Astrocyte (in vitro differentiated cells and primary cell): Measurements from ENCODE around the gene NDUFAF5.

DNA sequence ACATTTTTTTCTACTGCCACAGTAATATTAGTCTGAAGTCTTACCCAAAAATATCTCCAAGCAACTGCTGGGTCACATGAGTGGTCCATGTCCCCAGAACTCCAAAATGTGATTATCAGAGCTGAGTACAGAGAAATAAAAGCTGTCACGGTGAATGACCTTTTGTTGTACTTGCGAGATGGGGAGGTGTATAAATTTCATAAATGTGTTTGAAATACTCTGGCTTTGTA, 2.5 kb downstream of the HAO1 start:
- PRO-cap = no peak
- RRBS, 2 experiments = no CpG with 5 or more reads among the region's 2 CpGs

GRCh38 chr20:7980138-7981025, 39.2 kb downstream of the TMX4 start:
- PRO-cap = no peak
- RRBS, 2 experiments = no CpG with 5 or more reads among the region's 11 CpGs

DNA sequence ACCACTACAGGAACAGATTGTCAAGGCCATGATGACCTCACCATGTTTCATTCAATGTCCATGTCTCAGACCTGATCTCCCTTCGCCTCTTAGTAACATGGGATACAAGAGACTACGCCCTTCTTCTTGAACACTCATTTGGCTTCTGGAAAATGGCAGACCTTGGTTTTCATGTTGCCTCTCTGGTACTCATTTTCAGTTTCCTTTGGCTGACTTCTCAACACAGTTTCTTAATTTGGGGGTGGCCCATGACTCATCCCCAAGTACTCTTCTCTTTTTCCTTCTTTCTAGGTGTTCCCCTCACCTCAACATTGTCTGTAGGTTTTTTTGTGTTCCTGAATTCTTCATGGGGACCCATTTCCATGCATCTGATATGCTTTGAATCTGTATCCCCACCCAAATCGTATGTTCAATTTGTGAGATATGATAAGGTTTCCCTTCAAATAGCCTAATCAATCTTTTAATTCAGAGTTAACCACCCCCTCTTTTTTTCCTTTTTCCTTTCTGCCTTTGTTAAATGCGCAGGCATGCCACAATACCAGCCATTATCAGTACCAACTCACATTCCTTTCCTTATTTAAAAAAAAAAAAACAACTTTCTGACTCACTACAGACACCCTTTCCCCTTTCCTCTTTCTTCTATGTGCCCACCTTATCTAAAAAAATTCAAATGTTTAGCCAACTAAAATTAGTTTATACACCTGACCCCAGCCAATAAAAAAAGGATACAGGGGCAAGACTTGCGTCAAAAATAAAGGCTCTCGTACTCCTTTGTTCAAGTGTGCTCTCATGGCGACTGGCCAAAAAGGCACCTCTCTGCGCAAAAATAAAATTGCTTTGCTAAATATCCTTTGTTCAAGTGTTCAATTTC, 22.4 kb downstream of the TMX4 start:
- PRO-cap = no peak
- RRBS, 2 experiments = no CpG with 5 or more reads among the region's 8 CpGs

- PRO-cap = no peak
- RRBS, 2 experiments = no CpG with 5 or more reads among the region's 10 CpGs
These were observed 70.8 kb downstream of the PLCB1 start for GRCh38 chr20:8202649-8203391.

DNA sequence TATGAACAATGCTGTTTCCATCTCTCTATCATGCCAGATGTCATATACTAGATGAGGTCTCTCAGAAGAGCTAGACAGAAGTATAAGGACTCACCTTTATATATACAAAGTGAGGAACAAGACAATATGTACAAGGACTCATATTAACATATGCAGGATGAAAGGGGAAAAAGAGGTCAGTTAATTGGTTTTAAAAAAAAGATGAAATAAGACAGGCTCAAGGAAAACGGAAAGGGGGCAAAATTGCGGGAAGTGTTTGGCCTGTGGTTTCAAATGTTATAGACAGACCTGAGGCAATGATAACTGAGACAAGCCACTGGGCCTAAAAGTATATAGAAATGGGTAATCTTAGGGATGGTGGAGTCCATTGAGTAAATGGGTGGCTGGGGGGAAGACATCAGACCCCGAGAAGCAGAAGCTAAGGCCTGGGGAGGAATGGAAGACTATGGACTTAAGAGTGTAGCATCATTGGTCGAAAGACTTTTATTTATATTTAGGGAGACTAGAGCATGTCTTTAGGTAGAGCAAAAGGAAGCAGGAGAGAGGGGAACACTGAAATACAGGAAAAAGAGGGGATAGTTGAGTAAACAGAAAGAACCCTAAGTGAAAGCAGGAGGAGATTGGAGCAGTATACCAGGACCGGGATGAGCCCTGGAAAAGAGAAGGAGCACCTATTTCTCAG, 106.6 kb downstream of the PLCB1 start:
- PRO-cap = no peak
- RRBS, 2 experiments = no CpG with 5 or more reads among the region's 5 CpGs

DNA sequence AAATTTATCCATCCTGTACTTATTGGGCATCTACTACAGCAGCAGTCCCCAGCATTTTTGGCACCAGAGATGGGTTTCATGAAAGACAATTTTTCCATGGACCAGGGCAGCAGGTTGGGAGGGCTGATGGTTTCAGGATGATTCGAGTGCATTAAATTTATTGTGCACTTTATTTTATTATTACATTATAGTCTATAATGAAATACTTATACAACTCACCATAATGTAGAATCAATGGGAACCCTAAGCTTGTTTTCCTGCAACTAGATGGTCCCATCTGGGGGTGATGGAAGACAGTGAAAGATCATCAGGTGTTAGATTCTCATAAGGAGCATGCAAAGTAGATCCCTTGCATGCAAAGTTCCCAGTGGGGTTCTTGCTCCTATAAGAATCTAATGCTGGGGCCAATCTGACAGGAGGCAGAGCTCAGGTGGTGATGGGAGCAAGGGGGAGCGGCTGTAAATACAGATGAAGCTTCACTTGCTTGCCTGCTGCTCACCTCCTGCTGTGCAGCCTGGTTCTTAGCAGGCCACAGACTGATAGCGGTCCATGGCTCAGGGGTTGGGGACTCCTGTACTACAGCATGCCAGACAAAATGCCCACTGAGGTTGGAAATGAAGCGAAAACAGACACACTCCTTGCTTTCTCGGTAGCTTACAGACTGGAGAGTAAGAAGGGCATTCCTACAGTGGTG, 386.7 kb downstream of the PLCB1 start:
- PRO-cap = no peak
- RRBS, 2 experiments = no CpG with 5 or more reads among the region's 5 CpGs

DNA sequence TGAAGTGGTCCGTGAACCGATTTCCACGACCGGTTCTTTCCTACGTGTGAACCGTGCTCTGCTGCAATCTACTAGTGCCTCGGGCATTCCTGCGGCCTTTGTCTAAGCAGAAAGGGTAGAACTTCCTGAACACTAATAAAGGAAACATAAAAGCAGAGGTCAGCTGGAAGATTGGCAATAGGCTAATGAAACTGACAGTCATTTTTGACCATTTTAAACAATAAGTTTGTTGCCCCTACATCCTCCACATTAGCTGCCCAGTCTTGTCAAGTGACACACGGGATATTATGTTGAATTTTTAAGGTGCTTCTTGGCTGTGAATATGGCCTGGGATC, 410.1 kb downstream of the PLCB1 start:
- PRO-cap = no peak
- RRBS, 2 experiments = no CpG with 5 or more reads among the region's 9 CpGs

DNA sequence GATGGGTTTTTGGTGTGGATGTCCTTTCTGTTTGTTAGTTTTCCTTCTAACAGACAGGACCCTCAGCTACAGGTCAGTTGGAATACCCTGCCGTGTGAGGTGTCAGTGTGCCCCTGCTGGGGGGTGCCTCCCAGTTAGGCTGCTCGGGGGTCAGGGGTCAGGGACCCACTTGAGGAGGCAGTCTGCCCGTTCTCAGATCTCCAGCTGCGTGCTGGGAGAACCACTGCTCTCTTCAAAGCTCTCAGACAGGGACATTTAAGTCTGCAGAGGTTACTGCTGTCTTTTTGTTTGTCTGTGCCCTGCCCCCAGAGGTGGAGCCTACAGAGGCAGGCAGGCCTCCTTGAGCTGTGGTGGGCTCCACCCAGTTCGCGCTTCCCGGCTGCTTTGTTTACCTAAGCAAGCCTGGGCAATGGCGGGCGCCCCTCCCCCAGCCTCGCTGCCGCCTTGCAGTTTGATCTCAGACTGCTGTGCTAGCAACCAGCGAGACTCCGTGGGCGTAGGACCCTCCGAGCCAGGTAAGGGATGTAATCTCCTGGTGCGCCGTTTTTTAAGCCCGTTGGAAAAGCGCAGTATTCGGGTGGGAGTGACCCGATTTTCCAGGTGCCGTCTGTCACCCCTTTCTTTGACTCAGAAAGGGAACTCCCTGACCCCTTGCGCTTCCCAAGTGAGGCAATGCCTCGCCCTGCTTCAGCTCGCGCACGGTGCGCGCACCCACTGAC, 468.4 kb downstream of the PLCB1 start:
- PRO-cap = no peak
- RRBS, 2 experiments = no CpG with 5 or more reads among the region's 29 CpGs

DNA sequence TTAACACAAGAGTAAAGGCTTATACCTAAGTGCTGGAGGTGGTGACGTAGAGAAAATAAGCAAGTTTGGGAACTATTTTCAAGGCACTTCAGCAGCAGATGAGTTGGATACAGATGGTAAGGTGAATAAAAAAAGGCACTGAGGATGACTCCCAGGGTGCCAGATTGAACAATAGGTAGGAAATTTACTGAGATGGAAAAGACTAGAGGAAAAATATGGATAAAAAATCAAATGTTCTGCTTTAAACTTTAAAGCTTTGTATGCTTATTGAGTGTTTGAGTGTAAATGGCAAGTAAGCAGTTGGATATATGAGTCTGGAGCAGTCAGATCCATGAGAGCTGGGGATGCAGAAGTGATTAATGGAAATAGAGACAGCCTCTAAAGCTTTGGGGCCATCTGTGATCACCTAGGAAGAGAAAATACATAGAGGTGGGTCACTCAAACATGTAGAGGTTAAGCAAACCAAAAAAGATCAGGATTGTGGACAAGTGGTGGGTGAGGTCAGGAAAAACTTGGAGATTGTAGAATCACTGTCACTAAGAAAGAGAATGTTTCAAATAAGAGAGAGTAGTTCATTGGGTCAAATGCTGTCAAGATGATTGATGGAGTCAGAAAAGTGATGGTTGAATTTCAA, 165.2 kb downstream of the PLCB4 start:
- PRO-cap = no peak
- RRBS, 2 experiments = no CpG with 5 or more reads among the region's 1 CpG

GRCh38 chr20:10428840-10429895, 4.9 kb downstream of the MKKS start:
- PRO-cap = no peak
- RRBS, 2 experiments = no CpG with 5 or more reads among the region's 6 CpGs

- PRO-cap = no peak
- RRBS, 2 experiments = no CpG with 5 or more reads among the region's 10 CpGs
These were observed 66.4 kb downstream of the SLX4IP start for GRCh38 chr20:10501276-10502057.

DNA sequence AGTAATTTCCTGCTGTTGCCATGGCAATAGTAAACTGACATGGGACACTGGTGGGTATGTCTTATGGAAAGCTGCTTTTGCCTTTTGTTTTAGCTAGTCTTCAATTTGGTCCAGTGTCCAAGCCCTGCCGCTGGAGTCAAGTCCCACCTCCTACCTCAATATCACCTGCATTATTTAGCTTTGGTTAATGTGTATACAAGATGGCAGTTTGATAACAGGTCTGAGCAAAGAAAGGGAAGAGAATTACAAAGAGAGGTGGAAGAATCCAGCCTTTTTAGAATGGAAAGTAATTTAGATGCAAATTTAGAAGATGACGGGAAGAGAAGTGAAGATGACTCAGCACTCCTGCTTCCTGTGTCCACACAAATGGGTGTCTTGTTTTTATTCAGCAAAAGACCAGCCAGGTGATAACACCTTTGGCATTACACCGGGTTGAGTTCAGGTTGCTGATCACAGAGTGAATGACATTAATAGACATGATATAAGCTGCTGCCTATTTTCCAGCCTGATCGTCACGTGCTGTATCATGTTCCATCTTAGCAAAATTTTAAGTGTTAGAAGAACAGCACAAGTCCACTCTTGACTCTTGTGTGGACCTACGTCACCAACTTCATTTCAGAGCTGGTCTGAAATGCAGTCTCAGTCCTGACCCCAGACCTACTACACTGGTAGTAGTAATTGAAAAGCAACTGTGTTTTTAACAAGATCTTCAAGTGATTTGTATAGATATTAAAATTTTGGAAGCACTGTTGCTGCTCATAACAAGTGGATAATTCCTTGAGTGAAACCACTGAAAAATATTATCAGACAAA, 110.5 kb upstream of the JAG1 start:
- PRO-cap = no peak
- RRBS, 2 experiments = no CpG with 5 or more reads among the region's 6 CpGs

- PRO-cap = no peak
- RRBS, 2 experiments = no CpG with 5 or more reads among the region's 3 CpGs
These were observed 341.9 kb upstream of the JAG1 start for GRCh38 chr20:11015792-11016007.

GRCh38 chr20:12582276-12582589, 426.5 kb upstream of the SPTLC3 start:
- PRO-cap = no peak
- RRBS, 2 experiments = no CpG with 5 or more reads among the region's 4 CpGs

DNA sequence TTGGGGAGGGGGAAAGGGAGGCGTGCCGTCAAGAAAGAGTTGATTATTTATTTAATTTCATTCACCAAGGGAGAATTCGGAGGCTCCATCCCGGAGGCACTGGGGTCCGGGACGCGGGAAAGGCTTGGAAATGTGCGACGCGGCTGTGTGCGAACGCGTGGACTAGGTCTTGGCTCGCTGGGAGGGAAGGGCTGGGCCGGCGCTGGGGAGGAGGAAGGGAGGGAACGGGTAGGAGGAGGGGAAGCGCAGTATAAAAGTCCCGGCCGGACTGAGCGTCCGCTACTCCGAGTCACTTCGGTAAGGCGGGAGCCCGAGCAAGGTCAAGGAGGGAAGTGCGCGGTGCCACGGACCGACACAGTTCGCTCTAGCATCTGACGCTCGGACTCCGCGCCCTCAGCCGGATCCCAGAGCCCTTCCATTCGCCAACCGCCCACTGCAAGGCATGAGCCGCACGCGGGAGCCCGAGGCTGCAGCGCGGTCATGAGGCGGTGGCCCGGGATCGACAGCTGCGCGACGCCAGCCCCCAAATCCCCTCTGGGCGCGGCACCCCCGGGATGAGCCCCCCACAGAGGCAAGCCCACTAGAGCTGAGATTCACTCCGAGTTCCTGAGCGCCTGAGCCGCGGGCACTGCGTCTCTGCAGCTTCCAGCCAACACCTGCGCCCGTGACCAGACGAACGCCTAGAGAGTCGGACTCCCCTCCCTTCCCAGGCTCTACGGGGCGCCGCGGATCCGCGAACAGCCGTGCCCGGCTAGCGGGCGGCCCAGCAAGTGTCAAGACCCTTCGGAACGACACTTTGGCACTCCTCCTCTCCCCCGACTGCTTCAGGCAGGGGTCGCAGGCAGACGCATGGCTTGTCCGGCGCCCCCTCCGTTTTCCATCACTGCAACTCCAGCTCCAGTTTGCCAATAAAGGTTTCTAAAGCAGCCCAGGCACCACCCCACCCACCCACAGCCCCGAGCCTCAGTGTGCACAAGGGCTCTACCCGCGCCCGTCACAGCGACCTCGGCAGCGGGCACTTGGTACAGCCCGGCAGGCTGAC, 806 bp upstream of the ISM1 start:
- PRO-cap = no peak
- RRBS, 2 experiments = 2 to 3% methylated on average over 22 to 33 of the region's 89 CpGs

GRCh38 chr20:13290724-13291102, 69.6 kb downstream of the ISM1 start:
- PRO-cap = no peak
- RRBS, 2 experiments = no CpG with 5 or more reads among the region's 2 CpGs

GRCh38 chr20:13379396-13380211, 158.5 kb downstream of the ISM1 start:
- PRO-cap = no peak
- RRBS, 2 experiments = no CpG with 5 or more reads among the region's 6 CpGs

DNA sequence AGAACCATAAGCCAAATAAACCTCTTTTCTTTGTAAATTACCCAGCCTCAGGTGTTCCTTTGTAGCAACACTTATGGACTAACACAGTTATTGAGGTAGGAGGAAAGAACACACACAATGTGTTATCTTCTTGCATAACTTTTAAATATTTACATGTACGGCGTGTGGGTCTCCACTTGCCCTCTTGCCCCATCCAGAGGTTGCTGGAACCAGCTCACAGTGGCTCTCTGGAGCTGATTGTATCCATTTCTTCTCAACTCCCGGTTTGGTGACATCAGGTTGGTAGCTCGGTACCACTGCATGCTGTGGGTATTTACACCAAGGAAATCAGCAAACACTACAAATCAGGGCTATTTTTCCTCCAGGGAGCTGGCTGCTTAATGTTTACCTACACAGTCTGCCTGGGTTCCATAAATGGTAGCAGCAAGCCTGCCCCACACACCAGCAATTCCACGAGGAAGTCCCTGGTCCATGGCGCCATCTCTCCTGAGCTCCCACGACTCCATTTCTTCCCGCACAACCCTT, 54.3 kb upstream of the TASP1 start:
- PRO-cap = no peak
- RRBS, 2 experiments = no CpG with 5 or more reads among the region's 8 CpGs

- PRO-cap = no peak
- RRBS, 2 experiments = no CpG with 5 or more reads among the region's 4 CpGs
These were observed 8.8 kb downstream of the ESF1 start for GRCh38 chr20:13775842-13776395.

- PRO-cap = bidirectional peak, plus-strand start at chr20:13785034, minus-strand start at chr20:13784894; unidirectional peak, minus-strand start at chr20:13785433
- RRBS, 2 experiments = 2% methylated on average over 10 of the region's 63 CpGs; no CpG with 5 or more reads in 1 of the 2 experiments
These were observed at the start of gene NDUFAF5 for GRCh38 chr20:13784758-13785880. Gene NDUFAF5 (plus strand): TSS chr20:13785028.